Epithelial cell of prostate (primary cell): ENCODE measurements around a stretch of chr14.

DNA sequence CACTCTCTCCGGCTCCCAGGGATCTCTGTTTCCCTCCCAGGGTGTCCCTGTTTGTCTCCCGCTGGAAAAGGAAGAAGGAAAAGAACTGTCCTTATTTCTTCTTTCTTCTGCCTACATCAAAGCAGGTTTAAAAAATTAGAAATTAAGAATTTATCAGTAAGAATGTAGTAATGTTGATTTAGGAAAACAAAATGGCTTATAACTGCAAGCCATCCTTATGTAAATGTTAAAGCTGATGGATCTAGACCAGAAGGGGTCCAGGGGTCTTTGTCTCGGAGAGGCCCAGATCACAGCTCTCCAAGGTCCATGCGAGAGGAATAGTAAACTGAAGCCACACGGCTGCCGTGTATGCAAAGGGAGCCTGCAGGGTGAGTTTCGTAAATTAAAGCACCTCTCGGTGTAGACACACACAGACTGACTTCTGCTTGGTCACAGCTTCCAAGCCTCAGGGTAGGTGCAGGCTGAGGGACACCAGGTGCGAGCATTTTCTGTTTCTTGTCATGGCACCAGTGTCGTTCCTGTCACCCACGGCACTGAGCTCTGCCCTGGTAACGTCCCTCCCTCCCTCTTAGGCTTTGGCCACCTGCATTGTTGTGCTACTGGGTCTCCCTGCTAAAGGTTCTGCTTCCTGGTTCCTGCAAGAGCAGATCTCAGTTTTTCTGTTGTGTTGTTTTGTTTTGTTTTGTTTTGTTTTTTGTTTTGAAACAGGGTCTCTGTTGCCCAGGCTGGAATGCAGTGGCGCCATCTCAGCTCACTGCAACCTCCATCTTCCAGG, 76.3 kb upstream of the DYNC1H1 start:
- RRBS: no CpG with 5 or more reads among the region's 13 CpGs

DNA sequence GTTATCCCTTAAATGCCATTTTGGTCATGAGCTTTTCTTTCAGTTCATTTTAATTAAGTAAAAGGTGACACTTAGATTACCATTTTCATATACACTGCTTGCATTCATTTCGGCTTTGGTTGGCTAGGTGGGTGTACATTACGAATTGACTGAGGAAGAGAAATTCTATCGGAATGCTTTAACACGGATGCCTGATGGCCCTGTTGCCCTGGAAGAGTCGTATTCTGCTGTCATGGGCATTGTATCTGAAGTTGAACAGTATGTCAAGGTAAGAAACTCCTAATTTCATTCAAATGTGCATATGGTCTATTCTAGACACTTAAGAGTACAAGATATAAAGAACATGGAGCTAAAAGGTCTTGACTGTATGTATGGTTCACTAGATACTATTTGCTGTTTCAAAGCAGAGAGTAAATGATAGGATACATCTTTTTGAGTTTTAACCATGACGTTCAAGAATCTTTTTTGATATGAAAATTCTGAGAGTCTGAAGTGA, 29.7 kb downstream of the DYNC1H1 start:
- RRBS: no CpG with 5 or more reads among the region's 6 CpGs

DNA sequence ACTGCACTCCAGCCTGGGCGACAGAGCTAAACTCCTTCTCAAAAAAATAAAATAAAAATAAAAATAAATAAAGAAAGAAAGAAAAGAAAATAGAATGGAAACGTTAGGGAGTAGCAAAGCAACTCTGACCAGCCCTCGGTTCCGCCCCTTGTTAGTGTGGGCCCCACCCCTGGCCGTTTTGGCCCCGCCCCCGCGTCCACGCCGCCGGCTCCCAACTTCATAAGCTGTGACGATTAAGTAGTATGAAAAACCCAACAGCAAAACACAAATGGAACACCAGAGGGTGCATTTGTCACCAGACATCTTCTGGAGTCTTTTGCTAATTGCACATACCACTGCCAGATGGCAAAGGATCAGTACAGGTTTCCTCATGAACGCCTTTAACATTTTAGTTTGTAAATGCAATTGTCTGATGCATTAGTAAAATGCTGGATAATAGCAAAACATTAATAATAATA, 23.8 kb downstream of the HSP90AA1 start:
- RRBS: no CpG with 5 or more reads among the region's 13 CpGs

DNA sequence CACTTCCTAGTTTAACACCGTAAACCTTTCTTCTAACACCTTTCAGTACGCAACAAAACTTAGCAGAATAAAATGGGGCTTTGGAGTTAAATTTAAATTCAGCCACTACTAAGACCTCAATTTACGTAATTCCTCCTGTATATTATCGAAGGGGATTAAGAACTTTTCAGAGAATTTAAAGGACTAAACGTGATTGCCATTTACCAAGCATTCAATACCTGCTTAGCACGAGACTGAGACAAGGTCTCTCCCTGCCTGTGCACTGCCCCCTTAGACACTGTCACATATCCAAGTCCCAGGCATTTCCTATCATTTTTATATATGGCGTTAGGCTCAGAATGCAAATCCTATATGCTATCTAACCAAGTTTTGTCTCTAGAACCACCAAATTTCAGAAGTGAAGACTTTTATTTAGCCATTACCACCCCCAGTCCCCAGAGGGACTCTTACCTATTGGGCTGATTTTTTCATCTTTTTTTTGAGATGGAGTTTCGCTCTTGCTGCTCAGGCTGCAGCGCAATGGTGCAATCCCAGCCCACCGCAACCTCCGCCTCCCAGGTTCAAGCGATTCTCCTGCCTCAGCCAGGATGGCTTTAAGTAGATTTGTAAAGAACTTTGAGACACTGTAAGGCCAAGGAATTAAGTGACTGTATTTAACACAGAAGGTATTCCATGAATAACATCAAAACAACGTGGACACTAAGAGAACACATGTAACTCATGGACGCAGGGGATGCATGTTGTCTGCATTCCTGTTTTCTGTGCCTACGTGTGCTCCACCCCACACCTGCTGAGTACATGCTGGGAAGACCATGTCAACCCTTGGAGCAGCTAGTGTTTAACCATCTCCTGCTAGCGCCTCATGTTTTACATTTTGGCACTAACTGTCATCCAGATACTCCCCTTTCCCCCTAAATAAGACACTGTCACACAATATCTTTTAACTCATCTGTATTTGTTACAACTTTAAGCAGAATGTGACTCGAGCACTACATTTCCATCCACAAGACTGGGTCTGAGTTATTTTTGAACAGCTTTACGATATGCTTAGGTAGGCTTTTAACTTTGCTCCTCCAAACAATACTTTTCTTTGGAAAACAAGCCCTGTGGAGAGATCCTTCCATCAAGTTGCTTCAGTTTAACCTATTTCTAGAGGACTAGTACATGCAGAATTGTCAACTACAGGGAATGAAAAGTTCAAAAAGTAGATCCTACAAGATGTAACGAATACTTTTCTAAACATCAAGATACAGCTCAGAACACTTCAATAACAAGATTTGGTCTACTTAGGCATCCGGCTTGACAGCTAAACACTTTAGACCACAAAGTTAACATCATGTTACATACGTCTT, 6.3 kb downstream of the HSP90AA1 start:
- RRBS: no CpG with 5 or more reads among the region's 21 CpGs

GRCh38 chr14:102084585-102085261, 2.1 kb downstream of the HSP90AA1 start:
- RRBS: no CpG with 5 or more reads among the region's 11 CpGs

DNA sequence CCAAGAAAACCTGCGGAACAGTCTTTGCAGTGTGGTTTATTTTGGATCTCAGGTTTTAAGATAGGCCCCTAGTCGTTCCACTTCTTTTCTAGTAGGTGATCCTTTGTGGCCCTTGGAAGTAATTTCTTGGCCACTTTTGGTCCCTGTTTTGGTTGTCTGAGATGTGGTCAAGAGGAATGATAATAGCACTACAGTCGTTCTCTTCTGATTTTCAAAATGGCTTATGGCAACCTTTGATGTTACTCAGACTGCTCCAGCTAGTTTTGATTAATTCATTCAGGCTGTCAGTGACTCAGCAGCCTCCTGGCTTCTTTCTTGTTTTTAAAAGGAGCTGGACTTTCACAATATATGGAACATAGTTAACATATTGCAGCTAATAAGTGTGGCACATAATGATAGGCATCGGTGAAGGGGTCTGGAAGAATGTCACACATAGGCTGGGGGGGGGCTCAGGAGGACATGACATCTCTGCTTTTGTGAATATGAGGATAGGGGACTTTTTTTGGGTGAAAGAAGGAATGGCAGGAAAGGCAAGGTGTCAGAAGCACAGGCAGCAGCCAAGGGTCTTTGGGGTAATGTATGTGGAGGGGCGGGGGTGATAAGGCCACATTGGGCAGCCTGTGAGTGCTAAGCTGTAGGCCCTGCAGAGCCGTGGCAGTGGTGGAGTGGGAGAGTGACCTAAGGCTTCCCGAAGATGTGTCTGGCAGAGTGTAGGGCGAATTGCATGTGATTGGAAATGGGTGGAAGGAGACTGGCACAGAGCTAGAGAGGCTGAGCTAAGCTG, 47.5 kb downstream of the WDR20 start:
- RRBS: no CpG with 5 or more reads among the region's 8 CpGs

- RRBS: no CpG with 5 or more reads among the region's 4 CpGs
These were observed 51.4 kb downstream of the WDR20 start for GRCh38 chr14:102191004-102191582.

DNA sequence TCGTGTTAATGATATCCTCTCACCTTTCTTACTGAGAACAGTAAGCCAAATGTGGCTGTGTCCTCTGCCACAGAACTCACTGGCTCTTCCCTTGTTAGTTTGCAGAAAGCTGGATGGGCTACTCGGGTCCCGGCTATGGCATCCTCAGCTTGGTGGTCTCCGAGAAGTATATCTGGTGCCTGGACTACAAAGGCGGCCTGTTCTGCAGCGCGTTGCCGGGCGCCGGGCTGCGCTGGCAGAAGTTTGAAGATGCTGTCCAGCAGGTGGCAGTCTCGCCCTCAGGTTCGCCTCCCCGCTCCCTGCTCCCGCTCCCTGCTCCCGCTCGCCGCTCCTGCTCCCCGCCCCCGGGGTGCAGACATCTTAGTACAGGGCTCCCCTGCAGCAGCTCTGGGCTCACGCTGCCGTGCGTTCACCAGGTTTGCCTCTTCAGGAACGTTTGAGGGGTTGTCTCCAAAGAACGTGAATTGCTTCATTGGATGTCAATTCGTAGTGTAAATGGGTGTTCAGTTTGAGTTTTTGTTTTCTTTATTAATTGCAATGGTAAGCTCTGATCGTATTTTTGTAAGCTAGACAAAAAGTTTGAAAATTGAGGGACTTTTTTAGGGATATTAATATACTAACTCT, 71.5 kb downstream of the ANKRD9 start:
- RRBS: 4% methylated on average over 6 of the region's 27 CpGs

- RRBS: no CpG with 5 or more reads among the region's 29 CpGs
These were observed 10.2 kb downstream of the ANKRD9 start for GRCh38 chr14:102499107-102500070.

- RRBS: no CpG with 5 or more reads among the region's 19 CpGs
These were observed 5.7 kb downstream of the ANKRD9 start for GRCh38 chr14:102503631-102504545.

- RRBS: 91% methylated on average over 1 of the region's 13 CpGs
These were observed 4.1 kb downstream of the ANKRD9 start for GRCh38 chr14:102505204-102506158.

DNA sequence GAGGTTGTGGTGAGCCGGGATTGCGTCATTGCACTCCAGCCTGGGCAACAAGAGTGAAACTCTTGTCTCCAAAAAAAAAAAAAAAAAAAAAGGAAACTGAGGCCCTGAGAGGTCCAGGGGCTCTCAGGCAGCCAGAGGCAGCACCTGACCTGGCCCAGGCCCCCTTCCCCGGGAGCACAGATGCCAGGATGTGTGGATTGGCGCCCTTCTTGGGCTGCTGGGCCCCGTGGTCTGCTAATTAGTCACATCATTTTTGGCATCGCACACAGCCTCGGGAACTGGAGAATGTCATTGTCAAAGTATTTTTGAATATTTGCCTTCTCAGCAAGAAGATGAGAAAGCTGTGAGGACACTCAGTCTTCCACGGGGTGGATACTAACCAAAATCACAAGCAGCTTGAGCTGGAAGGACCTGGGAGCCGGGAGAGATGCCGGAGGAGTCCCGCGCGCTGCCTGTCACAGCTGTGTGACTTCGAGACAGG, 12.6 kb upstream of the RCOR1 start:
- RRBS: no CpG with 5 or more reads among the region's 14 CpGs

DNA sequence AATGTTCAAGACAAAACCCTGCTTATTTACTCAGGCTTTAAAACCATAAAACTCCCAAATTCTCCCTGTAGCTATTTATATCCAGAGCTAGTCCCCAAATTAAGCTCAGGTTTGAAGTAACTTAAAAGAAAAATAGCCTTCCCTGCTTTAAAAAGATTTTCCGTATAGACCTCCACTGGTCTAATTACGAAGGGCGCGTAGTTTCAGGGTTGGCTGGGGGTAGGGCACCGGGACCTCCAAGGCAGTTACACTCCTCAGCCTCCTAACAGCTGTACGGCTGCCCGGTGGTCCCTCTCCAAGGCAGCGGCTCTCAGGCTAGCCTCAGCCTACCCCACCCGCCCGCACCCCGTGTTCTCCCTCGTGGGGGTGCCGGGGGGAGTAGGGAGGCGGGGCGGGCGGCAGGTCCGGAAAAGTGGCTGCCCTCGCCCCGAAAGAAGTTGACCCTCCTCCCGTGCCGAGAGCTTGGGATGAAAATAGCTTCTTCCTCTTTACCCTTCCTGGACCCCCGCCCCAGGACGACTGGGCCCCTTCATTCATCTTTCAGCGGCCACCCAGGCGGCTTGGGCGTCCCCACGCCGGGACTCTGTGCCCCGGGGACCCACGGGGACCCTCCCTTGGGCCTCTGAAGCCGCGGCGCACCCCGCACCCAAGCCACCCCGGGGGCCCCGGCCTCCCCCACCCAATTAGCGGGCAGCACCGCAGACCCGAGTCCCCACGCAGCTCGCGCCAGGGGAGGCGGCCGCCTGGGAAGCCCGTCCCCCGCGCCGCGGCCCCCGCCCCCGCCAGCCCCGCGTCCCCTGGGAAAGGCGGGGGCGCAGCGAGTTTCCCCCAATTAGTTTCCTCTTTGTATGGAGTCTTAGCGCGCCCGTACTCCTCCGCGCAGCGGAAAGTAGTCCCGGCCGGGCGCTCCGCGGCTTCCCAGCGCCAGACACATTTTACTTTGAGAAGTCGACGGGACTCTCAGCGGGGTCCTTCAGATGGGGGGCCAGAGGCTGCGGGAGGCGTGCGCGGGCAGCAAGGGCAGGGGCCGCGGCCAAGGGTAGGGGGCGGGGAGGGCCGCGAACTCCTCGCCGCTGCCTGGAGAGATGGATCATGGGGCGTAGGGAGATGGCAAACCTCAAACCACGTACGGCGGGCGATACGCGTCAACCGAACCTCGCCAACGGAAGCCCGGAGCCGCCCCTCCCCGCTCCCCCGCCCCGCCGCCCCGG, 790 bp upstream of the RCOR1 start:
- RRBS: 1% methylated on average over 26 of the region's 99 CpGs

GRCh38 chr14:102601050-102601936, 8.8 kb downstream of the RCOR1 start:
- RRBS: no CpG with 5 or more reads among the region's 9 CpGs

- RRBS: no CpG with 5 or more reads among the region's 4 CpGs
These were observed 11.2 kb downstream of the RCOR1 start for GRCh38 chr14:102603632-102604155.

- RRBS: no CpG with 5 or more reads among the region's 7 CpGs
These were observed 29.2 kb downstream of the RCOR1 start for GRCh38 chr14:102621567-102622076.

- RRBS: no CpG with 5 or more reads among the region's 4 CpGs
These were observed 48.6 kb upstream of the AMN start for GRCh38 chr14:102873882-102874205.

GRCh38 chr14:102898301-102899168, 23.9 kb upstream of the AMN start:
- RRBS: no CpG with 5 or more reads among the region's 19 CpGs

DNA sequence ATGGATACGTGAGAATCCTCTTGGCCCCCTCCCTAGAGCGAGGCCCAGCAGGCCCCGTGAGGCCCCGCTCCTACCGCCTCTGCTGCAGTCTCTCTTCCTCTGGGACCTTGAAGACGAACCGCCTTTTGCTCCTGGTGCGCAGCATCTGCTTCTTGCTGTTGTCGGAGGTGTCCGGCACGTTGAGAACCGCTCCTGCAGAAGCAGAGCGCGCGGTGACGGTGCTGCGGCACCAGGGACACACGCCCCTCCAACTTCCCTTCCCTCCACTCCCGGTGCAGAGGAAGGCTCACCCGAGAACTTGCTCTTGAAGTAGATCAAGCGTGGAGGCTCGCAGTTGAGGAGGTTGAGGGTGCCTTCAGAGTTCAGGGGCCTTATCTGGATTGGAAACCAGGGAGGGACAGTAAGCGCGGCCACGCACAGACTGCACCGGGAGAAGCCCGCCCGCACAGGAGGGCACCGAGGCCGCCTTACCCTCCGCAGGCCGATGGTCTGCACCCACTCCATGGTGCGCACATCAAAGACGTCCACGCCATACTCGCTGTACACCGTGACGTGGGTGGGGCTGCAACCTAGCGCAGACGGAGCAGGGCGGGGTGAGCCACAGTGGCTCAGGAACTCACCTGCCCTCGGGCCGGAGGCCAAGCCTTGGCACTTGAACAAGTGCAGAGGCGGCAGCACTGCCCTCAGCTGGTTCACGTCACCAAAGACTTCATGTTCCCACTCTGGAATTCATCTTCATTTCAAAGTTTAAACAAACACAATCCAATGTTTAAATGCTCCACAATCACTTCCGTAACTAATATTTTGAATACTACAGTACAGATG, 17.5 kb downstream of the AMN start:
- RRBS: 95% methylated on average over 6 of the region's 46 CpGs

GRCh38 chr14:103118955-103119214, 4.4 kb upstream of the TNFAIP2 start:
- RRBS: no CpG with 5 or more reads among the region's 1 CpG